Esophagus muscularis mucosa (tissue), 4 donors: ENCODE data around the genes FUBP3, QRFP and LAMC3.

DNA sequence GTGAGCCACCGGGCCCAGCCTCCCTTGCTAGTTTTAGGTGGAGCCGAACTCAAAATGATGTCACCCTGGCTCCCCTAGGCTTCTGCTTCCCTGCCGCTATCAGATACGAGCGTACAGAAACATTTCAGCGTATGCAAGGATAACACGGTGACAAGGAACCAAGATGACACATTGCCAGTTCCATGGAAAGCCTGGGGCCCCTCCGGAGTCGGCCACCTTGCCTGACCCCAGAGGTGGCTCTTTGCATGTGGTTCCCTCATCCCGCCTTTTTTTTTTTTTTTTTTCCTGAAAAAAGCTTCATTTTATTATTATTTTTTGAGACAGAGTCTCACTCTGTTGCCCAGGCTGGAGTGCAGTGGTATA lies 47.8 kb downstream of the USP20 start:
- PRO-cap, result no peak
- RAMPAGE, long total RNA, 4 experiments, result no peak in any of the 4 experiments

GRCh38 chr9:129889494-129890024 lies 54.3 kb downstream of the USP20 start:
- PRO-cap, result no peak
- RAMPAGE, long total RNA, 4 experiments, result no peak in any of the 4 experiments

DNA sequence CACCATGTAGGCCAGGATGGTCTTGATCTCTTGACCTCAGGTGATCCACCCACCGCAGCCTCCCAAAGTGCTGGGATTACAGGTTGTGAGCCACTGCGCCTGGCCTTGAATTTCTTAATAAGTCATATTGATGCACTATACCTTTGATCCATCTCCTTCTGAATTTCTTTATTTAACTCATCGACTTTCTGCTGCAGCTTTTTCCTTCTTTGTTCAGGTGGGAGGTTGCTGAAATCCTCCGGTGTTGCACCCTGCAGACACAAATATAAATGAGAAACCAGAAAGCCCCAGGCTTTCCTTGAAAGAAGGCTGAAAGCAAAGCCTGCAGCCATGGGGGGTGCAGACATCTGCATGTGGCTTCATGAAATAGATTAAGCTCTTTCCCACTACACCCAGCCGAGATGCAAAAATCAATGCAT lies 73.5 kb downstream of the USP20 start:
- PRO-cap, result no peak
- RAMPAGE, long total RNA, 4 experiments, result no peak in any of the 4 experiments

DNA sequence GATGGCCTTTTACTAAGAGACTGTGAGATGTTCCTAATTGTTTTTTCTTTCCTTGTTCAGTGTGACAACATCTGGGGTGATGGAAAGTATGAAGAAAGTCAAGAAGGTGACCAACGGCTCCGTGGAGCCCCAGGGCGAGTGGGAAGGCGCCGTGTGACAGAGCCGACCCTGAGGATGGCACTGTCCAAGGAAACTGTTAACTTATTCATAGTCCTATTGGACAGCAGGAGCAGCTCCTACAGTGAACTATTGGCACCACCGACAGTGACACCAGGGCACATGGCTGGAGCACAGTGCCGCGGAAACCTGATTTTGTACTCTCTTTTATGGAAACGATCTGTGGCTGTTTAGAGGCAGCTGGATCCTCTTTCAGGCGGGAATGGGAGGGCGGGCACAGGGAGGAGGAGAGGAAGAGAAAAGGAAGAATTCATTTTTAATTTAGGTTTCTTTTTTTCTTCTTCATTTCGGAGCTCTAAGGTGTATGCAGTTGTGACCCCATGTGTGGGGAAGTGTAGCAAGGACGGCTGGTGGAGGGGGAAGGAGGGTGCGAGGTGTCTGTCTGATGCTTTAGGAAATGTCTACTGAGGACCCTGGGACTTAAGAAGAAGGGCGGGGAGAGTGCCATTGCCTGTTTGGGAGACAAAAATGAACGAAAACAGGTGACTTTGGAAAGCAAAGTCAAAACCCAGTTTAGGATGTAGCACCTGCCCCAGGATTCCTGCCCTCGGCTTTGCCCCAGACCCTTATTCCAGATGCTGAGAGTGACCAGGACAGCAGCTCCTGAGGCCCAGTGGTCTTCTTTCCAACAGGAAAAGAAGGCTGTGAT lies 37.0 kb upstream of the NCS1 start:
- PRO-cap, result no peak
- RAMPAGE, long total RNA, 4 experiments, result no peak in any of the 4 experiments

- PRO-cap, result bidirectional peak, plus-strand start at chr9:130201744, minus-strand start at chr9:130201522
- RAMPAGE, long total RNA, 4 experiments, result start-site peak on the plus strand in 1 of 4 experiments, at chr9:130201729-130201774 at its widest, 10 reads per replicate
Observed at GRCh38 chr9:130201345-130202134, 29.3 kb downstream of the NCS1 start.

GRCh38 chr9:130290097-130290746 lies 24.7 kb downstream of the HMCN2 start:
- PRO-cap, result no peak
- RAMPAGE, long total RNA, 4 experiments, result no peak in any of the 4 experiments

DNA sequence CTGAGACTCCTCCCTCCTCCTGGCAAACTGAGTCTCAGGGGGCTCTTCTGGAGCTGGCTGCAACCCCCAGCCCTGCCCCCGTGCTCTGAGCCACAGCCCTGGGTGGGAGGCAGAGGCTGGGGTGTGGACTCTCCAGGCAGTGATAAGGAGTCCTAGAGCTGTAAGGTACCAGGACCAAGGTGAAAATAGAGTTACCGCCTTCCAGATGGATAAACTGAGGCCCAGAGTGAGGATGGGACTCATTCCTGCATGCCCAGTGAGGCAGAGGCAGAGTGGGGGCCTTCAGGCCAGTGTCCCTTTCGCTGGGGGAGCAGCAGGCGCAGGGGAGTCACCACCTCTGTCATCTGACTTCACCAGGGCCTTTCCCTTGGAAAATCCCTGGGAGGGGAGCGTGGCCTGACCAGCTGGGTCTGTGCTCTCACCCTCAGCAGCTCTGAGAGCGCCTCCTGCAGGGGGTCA lies 49.1 kb downstream of the HMCN2 start:
- PRO-cap, result no peak
- RAMPAGE, long total RNA, 4 experiments, result no peak in any of the 4 experiments

- PRO-cap, result no peak
- RAMPAGE, long total RNA, 4 experiments, result no peak in any of the 4 experiments
Observed at GRCh38 chr9:130410501-130410955, 34.2 kb upstream of the ASS1 start.

DNA sequence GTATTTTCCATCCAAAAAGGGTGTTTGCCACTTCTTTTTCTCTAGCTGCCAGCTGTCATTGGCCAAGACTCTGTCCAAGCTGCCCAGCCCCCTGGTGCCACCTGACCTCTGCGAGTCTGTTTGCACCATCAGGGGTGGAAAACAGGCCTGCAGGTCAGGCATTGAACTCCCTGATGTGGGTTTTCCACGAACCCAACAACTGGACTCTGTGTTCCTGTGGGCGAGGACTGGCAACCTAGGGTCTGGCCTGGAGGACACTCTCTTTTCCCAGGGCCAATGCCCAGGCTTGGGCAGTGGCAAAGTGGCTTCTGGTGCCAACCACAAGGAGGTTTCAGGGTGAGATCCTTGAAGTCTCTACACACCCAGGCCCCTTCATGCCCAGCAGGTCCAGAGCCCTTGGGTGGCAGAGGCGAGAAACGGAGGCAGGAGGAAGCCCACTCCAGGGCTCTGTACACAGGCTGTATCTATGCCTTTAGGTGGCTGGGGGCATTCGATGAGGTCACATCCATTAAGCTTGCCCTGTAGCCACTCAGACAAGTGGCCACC lies 6.1 kb upstream of the ASS1 start:
- PRO-cap, result no peak
- RAMPAGE, long total RNA, 4 experiments, result no peak in any of the 4 experiments

DNA sequence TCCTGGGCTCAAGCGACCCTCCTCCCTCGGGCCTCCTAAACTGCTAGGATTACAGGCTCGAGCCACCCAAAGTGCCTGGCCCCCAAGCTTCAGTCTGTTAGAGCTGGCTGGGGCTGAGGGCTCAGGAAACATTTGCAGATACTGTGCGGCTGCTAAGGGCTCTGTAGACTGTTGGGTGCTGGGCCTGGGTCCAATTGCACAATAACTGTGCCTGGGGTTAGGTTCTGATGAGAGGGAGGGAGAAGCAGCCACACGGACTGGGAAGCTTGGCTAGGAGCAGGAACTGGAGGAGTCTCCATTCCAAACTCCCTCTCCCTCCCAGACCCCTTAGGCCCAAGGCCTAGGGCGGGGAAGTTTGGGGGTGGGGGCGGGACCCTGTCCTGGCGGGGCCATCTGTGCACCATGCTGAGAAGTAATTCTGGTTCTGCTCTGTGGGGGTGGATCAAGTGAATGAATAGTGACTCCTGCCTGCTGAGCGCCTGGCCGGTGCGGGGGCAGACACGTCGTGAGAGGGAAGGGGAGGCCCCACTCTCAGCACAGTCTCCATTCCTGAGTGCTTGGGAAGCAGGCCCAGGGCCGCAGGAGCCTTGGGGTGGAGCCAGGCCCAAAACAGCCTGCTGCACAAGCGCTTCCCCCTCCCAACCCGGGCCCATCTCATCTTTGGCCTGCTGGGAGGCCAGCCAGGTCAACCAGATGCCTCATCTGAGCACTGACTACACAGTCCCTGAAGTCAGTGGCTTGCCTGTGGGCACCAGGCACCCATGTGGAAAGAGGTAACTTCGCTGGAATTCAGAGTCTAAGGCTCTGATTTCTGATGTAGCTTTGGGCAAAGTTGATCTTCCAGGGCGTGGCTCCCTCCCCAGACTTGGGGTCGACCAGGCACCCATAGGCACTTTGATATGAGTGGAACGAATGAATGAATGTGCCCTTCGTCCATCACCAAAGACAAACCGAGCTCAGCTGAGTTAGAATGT lies 1.6 kb downstream of the ASS1 start:
- PRO-cap, result bidirectional peak, plus-strand start at position 251 of the sequence, minus-strand start at position 170 of the sequence; bidirectional peak, plus-strand start at position 733 of the sequence, minus-strand start at position 507 of the sequence
- RAMPAGE, long total RNA, 4 experiments, result no peak in any of the 4 experiments

GRCh38 chr9:130451617-130452368 lies 7.0 kb downstream of the ASS1 start:
- PRO-cap, result bidirectional peak, plus-strand start at chr9:130451945, minus-strand start at chr9:130451812; unidirectional peak, minus-strand start at chr9:130452017
- RAMPAGE, long total RNA, 4 experiments, result no peak in any of the 4 experiments

GRCh38 chr9:130494710-130495083 lies 49.9 kb downstream of the ASS1 start:
- PRO-cap, result no peak
- RAMPAGE, long total RNA, 4 experiments, result no peak in any of the 4 experiments

- PRO-cap, result no peak
- RAMPAGE, long total RNA, 4 experiments, result no peak in any of the 4 experiments
Observed at GRCh38 chr9:130547227-130547757, 32.1 kb upstream of the FUBP3 start.

- PRO-cap, result no peak
- RAMPAGE, long total RNA, 4 experiments, result no peak in any of the 4 experiments
Observed at GRCh38 chr9:130576213-130576539, 3.2 kb upstream of the FUBP3 start.

DNA sequence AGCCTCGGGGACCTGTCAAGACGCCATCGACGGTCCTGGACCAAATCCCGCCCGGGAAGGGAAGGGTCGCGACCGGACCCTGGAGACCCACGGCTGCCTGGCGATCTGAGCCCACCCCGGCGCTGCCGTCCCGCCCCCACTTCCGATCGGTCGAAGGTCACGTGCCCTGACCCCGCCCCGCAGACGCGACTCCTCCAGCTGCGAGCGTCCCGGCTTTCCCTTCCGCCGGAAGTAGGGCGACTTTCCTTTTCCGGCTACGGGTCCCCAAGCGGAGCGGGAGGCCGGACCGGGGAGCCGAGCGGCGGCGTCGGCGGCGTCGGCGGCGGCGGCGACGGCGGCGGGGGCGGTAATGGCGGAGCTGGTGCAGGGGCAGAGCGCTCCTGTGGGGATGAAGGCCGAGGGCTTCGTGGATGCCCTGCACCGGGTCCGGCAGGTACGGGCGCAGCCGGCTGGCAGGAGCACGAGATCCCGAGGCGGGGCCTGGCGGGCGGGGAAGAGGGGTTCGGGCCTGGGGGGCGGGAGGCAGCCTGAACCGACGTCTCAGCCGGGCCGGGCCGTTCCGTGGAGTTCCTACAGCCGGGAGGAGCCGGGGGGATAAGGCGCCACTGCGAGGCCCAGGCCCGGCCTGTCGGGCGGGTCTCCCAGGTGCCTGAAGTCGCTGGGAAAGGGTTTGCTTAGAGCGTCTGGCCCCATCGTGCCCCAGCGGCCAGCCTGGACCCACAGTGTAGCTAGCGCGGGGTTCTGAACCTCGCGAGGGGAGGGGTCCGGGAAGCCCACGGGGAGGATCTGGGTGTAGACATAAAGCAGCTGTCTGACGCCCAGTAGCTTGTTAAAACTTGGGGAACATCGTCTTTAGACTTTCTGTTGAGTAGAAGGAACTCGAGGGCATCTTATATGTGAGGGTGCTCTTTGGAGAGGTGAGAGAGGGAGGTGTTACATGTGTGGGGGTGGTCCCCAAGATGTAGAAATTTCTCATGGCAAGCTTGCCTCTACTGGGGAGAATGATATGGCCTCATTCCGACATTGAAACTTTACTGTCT lies at the start of gene FUBP3:
TSS of gene FUBP3 (plus strand) at position 246 of the 1,040 bp plus-strand sequence.
- PRO-cap, result bidirectional peak, plus-strand start at position 267 of the sequence, minus-strand start at position 132 of the sequence
- RAMPAGE, long total RNA, 4 experiments, result start-site peak on the minus strand in 1 of 4 experiments, centred at position 118 of the sequence, 9 reads per replicate

DNA sequence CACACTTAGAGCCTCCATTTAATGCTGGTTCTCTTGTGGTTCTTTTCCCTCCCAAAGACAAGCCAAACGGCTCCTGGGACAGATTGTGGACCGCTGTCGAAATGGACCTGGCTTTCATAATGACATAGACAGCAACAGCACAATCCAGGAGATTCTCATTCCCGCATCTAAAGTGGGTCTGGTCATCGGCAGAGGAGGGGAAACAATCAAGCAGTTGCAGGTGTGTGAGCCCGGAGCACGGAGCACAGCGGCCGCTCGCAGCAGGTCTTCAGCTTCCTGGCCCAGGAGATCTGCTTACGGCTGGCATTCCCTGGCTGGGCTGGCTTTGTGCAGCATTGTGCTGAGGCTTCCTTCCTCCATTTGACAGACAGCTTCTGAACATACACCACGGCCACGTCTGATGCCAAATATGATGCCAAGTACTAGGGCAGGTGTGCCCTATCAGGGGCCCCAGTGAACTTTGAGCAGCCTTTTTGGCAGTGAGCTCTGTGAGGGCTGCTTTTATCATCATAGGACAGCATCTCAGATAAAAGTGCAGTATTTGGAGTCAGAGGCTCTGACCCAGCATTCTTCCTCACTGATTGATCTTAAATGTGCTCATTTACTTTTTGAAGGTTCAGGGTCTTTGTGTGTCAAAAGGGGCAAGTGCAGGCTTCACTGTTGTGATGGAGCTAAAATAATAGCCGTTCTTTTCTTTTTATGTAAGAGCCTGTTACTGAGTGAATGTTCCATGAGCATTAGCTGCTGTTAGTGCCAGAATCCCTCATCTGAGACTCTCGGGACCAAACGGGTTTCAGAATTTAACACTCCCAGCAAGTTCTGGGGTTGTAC lies 37.1 kb downstream of the FUBP3 start:
- PRO-cap, result no peak
- RAMPAGE, long total RNA, 4 experiments, result no peak in any of the 4 experiments

GRCh38 chr9:130794306-130795026 lies 40.6 kb upstream of the ABL1 start:
- PRO-cap, result unidirectional peak, plus-strand start at chr9:130794666
- RAMPAGE, long total RNA, 4 experiments, result no peak in any of the 4 experiments

DNA sequence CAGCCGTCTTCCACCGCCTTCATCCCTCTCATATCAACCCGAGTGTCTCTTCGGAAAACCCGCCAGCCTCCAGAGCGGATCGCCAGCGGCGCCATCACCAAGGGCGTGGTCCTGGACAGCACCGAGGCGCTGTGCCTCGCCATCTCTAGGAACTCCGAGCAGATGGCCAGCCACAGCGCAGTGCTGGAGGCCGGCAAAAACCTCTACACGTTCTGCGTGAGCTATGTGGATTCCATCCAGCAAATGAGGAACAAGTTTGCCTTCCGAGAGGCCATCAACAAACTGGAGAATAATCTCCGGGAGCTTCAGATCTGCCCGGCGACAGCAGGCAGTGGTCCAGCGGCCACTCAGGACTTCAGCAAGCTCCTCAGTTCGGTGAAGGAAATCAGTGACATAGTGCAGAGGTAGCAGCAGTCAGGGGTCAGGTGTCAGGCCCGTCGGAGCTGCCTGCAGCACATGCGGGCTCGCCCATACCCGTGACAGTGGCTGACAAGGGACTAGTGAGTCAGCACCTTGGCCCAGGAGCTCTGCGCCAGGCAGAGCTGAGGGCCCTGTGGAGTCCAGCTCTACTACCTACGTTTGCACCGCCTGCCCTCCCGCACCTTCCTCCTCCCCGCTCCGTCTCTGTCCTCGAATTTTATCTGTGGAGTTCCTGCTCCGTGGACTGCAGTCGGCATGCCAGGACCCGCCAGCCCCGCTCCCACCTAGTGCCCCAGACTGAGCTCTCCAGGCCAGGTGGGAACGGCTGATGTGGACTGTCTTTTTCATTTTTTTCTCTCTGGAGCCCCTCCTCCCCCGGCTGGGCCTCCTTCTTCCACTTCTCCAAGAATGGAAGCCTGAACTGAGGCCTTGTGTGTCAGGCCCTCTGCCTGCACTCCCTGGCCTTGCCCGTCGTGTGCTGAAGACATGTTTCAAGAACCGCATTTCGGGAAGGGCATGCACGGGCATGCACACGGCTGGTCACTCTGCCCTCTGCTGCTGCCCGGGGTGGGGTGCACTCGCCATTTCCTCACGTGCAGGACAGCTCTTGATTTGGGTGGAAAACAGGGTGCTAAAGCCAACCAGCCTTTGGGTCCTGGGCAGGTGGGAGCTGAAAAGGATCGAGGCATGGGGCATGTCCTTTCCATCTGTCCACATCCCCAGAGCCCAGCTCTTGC lies 11.0 kb downstream of the QRFP start:
- PRO-cap, result no peak
- RAMPAGE, long total RNA, 4 experiments, result no peak in any of the 4 experiments

DNA sequence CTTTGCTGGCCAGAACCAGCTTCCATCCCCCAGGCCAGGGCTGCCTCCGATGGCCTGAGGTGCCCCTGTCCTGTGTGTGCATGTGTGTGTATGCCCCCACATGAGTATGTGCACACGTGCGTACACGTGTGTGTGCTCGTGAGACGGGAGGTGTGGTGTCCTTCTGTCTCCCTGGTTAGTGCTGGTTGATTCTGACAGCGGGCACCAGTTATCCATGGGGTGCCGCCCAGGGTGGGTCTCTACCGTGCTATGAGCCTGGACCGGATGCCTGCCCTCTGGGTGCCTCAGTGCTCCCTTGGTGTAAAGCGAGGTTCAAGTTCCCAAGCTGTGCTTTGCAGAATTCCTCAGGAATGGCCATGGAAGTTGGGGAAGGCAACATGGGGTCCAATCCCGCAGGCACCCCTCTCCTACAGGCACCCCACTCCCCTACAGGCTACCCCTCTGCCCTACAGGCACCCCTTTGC lies at the start of gene QRFP:
TSS of gene QRFP (minus strand) at position 75 of the 464 bp plus-strand sequence.
- PRO-cap, result no peak
- RAMPAGE, long total RNA, 4 experiments, result no peak in any of the 4 experiments

GRCh38 chr9:131009034-131009757 lies at the start of gene LAMC3:
TSS of gene LAMC3 (plus strand) at chr9:131009174.
- PRO-cap, result no peak
- RAMPAGE, long total RNA, 4 experiments, result no peak in any of the 4 experiments